ENCODE data around the genes OR13G1 and OR2L13.

DNA sequence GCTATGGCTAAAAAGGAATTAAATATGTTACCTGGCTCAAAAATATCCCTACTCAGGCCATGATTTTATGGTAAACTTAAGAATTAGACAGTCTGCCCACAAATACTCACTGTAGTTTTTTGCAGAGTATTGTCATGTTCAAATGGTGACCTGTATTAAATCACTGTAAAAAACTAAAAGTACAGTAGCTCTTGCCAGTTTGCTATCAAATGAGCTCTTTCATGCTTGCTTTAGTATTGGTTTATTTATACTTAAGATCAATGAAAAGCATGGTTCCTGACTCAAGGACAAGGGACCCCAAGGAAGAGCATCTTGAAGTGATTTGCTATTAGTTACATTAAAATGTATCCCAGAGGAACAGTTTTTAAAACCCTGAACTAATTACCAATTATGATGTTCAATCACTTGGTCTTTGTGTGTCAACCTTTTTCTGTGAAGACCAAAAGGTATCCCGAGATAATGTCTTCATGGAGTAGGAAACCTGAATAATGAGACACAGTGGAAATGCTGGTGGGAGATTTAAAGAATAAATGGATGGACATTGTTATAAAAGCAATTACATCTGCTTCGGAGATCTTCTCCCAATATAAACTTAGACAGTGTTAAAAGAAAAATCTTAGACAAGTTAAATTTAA is at the start of gene OR13G1:
TSS of gene OR13G1 (minus strand) at position 210 of the 635 bp plus-strand sequence.
- RRBS, result no CpG with 5 or more reads among the region's 2 CpGs

DNA sequence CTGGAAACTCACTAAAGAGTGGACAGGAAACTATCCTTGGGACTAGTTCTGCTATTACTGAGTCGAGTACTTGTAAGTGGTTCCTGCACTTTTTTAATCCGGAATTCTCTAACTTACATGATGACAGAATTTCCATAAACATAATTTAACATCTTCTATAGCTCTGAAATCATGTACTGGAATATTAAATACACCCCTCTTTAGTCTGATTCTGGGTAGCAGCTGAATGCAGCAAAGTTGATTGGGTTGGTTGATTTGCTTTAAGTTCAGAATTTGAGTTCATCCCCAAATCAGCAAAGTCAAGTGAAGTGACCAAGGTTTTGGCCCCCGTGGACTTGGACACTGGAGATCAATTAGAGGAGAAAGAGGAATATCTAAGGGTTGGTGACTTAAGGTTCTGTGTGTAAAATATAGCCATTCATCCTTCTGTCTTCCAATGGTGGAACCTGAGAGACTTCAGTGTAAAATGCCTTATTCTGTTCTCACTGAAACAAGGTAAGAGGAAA is at the start of gene OR2L13:
TSS of gene OR2L13 (plus strand) at position 425 of the 506 bp plus-strand sequence.
- RRBS, result no CpG with 5 or more reads among the region's 3 CpGs

DNA sequence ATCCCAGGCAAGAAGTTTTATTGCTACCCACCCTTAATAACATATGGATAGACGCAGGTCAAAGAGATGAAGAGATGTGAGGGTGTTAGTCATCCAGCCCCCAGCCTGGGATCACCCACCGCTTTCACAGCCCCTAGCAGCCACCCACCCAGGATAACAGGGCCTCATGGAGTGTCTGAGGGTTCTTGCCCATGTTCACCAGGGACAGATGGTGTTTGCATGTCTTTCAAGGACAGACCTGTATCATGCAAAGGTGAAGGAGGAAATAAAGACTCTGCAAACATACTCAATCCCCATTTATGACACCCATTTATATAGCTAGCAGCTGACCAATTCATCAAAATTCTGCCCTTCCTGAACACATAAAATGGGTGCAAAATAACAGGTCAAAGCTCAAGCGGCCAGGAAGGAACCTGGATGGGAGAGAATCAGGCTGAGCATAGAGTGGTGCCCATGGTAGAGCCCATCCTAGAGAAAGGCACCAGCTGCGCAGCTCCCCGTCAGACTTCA is 32.7 kb upstream of the LYPD8 start:
- RRBS, result no CpG with 5 or more reads among the region's 5 CpGs

GRCh38 chr1:248850251-248851425 is 8.2 kb downstream of the ZNF692 start:
- RRBS, result no CpG with 5 or more reads among the region's 20 CpGs

DNA sequence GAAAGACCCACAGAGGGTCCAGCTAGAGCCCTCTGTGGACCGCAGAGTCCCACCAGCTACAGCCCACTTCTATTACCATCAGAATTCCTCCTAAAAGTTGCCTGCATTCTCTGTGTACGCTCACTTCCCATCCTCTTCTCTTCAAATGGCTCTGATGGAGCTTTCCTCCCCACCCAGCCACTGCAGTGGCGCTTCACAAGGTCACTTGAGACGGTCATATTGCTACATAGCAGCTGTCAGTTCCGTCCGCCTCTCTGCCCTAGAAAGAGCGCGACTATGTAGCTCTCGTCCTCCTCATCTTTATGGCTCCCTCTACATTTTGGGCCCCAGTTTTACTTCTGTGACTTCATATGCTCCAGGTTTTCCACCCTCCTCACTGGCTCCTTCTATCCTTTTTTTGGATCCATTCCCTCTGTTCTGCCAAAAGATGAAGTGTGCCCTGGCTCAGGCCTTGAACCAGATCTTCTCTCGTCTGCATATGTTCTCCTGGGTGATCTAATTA is 606 bp upstream of the ZNF692 start:
- RRBS, result no CpG with 5 or more reads among the region's 10 CpGs

DNA sequence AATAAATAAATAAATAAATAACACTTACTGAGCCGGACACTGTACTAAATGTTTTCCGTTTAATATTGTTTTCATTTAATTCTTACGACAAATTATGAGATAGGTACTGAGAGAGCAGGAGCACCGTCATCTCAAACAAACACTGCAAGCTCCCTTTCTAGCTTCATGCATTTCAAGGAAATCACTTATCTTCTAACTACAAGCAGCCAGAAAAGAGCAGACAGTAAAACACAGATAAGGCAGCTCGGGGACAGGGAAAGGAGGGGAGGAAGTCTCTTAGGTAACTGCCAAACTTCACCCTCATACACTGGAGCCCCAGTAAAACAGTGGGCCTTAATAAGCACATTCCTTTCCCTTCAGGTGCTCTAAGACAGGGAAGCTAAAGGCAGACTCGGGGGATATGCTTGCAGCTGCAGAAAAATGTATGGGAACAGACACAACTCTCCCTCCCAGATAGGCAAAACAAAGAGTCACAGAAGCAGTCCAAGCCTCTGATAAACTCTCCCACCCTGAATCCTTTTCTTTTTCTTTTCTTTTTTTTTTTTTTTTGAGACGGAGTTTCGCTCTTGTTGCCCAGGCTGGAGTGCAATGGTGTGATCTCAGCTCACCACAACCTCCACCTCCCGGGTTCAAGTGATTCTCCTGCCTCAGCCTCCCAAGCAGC is 16.5 kb upstream of the PGBD2 start:
- RRBS, result no CpG with 5 or more reads among the region's 9 CpGs

Measured in CMK (cell line).